Umbilical cord (tissue), 2 donors: ENCODE measurements around the gene KLC1.

- RAMPAGE, long total RNA, result no peak
Observed at GRCh38 chr14:103628592-103629502, at the start of gene KLC1. Gene KLC1, plus strand, starts transcription at chr14:103629211.

- RAMPAGE, long total RNA, result no peak
Observed at GRCh38 chr14:103654305-103654968, 25.4 kb downstream of the KLC1 start.

DNA sequence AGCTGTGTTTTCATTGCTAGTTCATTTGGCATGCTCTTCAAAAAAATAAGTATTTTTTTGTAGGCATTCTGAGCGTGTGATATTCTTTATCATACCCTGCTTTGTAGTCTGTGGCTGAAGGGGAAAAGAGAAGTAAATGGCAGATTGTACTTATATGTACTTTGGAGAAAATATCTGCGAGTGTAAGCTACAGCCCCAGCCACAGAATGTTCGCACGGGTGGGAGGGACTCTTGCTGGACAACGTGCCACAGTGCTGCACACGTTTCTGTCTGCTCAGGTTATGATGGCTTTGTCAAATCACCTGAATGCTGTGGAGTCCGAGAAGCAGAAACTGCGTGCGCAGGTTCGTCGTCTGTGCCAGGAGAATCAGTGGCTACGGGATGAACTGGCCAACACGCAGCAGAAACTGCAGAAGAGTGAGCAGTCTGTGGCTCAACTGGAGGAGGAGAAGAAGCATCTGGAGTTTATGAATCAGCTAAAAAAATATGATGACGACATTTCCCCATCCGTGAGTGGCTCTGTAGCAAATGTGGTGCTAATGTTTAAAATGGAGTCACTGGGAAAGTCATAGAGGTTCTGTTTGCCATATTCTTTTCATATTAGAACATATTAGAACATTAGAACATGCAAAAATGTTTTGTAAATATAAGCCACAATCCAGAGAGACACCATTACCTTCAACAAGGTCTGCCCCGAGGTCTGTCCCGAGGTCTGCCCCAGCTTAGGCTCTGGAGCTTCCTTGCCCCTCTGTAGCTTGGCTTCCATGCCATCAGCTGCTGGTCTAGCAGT lies 28.5 kb downstream of the KLC1 start:
- RAMPAGE, long total RNA, result no peak

DNA sequence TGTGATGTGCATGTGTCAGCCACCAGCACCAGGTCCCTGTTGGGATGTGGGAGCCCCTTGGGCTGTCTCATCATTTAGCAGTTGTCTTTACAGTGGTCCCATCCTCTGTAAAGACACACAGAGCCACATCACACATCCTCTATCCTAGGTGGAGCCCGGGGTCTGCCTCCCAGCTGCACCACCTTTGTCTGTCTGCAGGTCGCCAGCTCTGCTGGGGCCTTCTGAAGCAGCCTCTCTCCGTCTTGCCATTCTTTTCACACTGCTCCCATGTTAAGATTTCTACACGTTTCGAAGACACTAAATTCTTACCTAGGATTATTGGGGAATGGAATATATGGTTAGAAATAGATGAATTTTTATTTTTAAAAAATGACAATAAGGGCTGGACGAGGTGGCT lies 31.7 kb downstream of the XRCC3 start:
- RAMPAGE, long total RNA, result no peak

DNA sequence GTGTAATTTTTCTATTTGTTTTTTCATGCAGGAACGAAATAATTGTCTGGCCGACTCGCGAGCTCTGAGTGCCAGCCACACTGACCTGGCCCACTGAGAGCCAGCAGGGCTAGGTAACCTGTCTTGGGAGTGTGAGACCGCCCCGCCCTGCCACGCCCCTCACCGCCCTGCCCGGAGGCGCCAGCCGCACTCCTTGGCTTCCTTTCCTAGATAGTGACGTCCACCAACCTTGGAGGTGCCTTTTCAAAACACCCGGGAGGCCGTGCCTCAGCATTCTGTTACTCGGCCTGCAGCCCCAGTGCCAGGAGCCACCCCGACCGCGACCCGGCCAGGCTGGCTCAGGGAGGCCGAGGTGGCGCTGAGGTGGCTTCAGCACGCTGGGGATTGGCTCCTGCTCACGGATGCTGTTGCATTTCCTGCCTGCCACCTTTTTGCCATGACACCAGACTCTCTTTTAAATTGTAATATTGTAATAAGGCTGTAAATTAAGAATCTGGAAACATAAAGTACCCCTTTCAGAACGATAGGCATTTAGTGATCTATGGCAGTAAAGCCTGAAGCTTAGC lies 21.6 kb downstream of the XRCC3 start:
- RAMPAGE, long total RNA, result no peak

DNA sequence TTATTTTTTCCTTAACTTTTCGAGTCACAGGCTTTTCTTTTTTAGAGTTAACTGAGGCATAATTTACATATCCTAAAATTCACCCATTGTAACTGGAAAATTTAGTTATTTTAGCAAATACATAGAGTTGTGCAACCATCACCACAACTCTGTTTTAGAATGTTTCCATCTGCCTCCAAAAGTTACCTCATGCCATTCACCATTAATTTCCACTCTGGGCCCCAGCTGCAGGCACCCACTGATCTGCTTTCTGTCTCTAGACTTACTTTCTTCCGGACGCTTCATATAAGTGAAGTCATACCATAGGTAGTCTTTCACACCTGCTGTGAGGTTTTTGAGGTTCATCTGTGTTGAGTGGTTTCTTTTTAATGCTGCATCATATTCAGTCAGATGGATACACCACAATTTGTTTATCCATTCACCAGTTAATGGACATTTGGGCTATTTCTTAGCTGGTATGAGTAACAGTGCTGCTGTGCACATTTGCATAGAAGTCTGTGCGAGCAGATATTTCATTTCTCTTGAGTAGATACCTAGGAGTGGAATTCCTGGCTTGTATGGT lies 48.1 kb downstream of the ZFYVE21 start:
- RAMPAGE, long total RNA, result no peak

- RAMPAGE, long total RNA, result no peak
Observed at GRCh38 chr14:103848231-103849252, 1.2 kb upstream of the PPP1R13B start.

DNA sequence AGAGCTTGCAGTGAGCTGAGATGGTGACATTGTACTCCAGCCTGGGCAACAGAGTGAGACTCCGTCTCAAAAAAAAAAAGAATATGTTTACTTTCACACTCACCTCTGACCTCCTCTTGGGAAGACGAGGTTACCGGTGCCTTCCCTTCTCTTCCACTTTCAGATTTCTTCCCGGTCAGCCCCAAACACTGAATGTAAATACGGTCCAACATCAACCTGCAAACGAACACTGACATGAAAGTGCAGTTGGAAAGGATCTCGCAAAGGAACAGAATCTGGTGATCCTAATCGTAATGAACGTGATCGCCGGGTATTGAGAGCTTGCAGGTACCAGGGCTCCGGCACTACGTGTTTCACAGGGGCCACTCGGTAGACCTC lies 31.9 kb upstream of the PPP1R13B start:
- RAMPAGE, long total RNA, result no peak

- RAMPAGE, long total RNA, result no peak
Observed at GRCh38 chr14:104087870-104088601, 2.5 kb downstream of the ASPG start.

DNA sequence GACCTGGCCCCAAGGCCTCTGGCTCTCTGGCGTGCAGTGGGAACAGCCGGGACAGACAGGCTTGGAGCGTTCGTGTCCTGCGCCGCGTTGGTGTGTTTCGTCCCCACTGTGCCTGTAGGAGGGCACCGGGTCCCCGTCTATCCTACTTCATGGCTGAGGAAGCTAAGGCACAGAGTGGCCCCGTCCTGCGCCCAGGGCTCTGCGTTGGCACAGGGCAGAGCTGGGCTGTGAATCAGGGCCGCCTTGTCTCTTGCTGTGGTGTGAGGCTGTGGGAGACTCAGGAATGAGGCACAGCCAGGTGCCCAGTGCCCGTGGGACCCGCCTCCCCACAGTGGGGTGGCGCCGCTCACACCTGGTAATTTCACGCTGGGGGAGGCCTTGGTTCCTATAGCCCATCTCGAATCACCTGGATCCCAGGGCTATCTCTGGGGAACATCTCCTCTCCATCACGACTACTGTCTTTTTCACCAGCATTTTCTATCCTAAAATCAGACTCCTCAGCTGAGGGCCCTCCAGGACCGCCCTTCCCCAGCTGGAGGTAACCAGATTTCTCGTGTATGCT lies 23.6 kb upstream of the KIF26A start:
- RAMPAGE, long total RNA, result no peak

GRCh38 chr14:104115917-104116743 lies 22.3 kb upstream of the KIF26A start:
- RAMPAGE, long total RNA, result no peak

GRCh38 chr14:104150190-104150555 lies 11.8 kb downstream of the KIF26A start:
- RAMPAGE, long total RNA, result no peak

GRCh38 chr14:104239741-104240152 lies 101.4 kb downstream of the KIF26A start:
- RAMPAGE, long total RNA, result no peak

DNA sequence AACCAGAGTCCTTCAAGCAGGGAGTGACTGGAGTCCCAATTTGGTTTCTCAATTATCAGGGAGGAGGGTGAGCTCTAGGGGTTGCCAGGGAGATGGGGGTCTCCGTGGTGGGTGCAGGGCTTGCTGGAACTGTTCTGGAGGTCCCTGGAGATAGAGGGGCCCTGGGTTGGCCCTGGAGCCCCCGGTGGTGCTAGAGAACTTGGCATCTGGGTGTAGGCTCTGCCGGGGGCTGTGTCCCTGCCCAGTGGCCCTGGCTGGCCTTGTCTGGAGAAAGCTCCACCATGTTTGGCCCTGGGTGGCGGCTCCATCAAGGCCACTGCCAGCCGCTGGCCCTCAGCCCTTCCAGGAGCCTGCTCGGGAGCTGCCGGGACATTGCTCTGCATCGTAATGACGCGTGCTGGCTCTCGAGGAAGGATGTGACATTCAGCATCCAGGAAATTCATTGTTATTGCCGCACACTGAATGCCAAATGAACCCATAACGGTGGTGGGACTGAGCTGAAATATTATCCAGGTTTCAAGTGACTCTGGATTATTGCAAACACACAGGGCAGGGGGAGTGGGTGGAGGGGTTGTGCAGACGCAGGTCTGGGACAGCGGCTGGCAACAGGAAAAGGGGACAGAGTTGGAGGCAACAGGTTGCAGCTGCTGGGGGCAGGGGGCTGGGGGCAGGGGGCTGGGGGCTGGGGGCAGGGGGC lies 215.9 kb downstream of the KIF26A start:
- RAMPAGE, long total RNA, result no peak

DNA sequence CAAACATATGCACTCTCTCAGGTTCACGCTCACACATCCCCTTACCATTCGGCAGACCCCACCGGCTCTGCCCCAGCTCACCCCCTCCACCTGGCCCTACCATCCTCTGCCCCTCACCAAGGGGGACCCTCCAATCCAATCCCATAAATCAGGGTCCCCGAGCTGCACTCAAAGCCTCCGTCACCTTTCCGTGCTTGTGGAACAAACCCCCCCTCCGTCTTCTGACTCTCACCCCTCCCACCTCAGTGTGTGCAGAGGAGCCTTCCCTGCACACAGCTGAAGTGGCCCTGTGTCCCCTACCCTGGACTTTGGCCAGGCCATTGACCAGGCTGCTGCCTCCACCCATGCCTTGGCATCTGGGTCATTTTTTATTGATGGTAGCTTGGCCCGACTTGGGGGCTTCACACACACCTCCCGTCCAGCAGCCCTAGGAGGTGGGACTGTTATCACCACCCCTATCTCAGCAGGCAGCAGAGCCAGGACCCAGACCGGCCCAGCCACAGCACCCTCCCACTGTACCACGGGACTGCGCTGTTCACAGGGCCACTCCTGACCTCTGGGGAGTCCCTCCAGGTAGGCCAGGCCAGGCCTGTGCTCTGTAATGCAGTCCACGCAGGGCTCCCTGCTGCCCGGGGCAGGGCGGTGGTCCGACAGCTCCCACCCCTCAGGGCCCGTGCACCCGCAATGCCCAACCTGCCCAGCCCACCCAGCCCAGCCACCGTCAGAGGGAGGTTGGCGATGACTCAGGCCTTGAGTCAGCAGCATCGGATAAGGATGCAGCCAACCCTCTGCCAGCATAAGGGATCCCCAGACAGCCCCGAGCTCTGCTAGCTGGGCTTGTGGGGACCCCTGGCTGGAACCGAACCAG lies 9.3 kb upstream of the INF2 start:
- RAMPAGE, long total RNA, result no peak

- RAMPAGE, long total RNA, result no peak
Observed at GRCh38 chr14:104714194-104714589, 9.8 kb upstream of the ADSS1 start.

DNA sequence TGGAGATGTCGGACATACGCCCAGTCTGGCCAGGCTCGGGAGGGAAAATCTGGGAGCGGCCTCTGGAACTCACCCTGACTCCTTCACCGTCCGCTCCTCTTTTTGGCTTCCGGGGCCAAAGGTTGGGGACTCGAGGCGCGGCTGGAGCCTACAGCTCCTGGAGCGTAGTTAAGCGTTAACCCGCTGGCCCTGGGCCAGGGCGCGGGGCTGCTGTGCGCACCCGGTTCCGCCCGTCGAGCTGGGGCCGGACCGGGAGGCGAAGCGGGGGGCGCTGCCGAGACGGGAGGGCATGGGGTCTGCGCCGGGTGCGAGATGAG lies 410 bp upstream of the CEP170B start:
- RAMPAGE, long total RNA, result no peak

- RAMPAGE, long total RNA, result no peak
Observed at GRCh38 chr14:104972086-104972936, 5.9 kb downstream of the AHNAK2 start.

- RAMPAGE, long total RNA, result no peak
Observed at GRCh38 chr14:105018132-105018574, 2.7 kb downstream of the CDCA4 start.

DNA sequence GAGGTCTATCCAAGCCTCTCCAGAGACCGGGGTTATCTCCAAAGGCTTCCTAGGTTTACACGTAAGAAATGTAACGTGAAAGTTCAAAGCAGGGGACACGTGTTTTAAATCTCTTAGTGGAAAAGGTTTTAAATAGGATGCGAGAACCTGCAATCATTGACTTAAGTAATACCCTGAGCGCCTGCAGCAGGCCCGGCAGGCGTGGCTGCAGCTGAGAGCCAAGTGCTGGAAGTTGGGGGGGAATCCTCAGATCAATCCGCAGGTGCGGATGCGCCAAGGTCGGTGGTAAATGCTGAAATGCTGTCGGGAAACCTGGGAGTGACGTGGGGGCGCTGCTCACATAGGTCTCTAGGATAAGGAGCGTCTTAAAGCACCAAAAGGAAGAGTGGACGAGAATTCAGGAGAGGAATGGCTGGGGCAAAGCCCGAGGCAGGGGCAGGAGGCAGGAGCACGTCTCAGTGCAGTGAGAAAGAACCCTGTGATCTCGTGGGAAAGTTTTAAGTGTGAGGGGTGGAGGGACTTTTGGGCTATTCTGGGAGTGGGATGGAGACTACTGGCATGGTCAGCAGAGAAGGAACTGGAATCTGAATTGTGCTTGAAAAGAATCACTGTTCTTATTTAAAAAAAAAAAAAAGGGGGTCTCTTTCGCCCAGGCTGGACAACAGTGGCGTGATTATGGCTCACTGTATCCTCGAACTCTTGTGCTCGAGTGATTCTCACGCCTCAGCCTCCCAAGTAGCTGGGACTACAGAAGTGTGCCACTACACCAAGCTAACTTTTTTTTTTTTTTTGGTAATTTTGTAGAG lies 898 bp upstream of the CDCA4 start:
- RAMPAGE, long total RNA, result no peak